Neutrophil (primary cell): Measurements from ENCODE around the genes TTLL12 and MPPED1.

- PRO-cap = unidirectional peak, minus-strand start at chr22:43187128
Observed at GRCh38 chr22:43186442-43187178, at the start of gene TTLL12. TSS of gene TTLL12 (minus strand) at chr22:43187134.

DNA sequence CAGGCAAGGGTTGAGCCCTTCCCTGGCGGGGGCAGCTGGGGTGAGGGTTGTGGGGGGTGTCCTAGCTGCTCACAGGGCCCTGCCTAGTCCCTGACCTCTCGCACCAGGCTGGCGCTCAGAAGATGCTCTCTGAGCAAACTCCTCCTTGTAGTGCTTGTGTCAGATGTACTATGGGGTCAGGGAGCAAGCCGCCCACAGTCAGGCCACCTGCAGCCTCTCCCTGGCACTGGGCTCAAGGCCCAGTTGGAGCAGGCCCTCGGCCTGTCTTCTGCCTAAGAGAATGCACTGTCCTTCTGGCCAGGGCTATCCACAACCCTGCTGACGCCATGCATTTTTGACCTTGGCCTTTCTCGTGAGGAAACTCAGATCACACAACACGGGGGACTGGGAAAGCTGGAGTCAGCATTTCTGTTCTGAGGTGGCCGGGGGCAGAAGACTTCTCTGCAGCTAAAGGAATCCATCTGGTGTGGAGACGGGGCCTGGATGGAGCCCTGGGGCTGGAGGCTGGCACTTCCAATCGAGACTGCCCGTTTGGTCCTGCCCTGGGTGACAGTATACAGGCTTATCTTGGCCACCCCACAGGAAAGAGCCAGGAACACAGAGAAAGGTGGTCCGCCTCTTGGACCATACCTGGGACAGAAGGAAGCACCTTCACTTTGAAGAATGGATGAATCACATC lies 74.0 kb upstream of the TTLL12 start:
- PRO-cap = no peak

DNA sequence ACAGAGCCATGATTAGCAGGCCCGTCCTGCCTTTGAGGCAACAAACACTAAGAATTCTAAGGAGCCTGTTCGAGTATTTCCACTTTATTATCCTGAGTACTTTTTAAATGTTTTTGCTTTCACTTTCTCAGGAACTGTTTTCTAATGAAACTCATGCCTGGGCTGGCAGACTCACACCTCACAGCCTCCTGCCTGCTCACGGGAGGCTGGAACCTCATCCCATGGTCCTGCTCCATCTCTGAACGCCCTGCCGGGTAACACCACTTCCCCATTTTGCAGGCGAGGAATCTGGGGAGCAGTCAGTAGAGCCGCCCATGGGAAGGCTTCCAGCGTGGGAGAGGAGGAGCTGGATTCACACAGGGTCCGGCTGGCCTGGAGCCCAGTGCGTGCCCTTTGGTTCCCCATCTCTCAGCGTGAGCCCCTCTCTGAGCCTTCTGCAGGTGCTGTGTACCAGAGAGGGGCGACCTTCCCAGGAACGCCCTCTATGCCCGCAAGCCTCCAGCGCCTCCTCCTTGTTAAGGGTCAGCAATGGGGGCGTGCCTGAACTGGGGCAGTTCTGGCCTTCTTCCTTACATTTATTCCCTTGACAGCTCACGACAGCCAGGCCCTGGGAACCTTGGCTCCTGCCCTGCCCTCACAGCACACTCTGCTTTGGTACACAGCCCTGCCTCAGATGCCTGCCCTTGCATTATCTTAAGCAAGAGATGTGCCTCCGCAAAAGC lies 53.5 kb downstream of the SCUBE1 start:
- PRO-cap = no peak

DNA sequence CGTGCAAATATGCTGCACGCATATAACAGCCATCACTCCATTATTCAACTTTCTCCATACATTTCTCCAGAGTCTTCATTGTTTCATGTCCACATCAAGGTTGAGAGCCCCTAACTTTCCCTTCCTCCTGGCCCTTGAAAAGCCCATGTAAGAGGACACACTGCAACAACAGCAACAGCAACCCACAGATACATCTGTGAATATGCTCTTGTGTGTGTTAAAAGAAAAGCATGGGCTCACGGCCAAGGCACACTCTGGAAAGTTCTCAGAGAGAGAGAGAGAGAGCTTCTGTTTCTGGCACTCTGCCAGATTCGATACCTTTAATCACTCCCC lies 34.0 kb upstream of the MPPED1 start:
- PRO-cap = no peak

DNA sequence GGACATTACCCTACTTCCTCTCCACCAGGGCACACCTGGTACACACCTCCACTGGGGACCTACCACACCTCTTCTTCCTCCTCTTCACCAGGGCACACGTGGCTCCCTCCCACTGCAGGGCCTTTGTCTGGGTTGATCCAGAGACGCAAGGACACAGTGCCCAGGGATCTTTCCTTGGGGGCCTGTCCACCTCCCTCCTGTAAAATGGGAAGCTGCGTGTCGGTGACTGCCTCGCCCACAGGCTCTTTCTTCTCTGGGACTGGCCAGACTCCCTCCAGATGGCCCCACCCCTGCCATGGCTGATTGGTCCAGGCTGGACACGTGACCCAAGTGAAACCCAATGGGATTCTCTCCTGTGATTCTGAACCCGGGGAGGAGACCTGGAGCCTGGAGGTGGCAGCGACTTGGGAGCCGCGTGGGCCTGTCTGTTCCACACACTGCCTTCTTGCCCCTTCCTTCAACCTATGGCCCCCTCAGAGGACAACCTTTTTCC lies 12.5 kb upstream of the MPPED1 start:
- PRO-cap = no peak

DNA sequence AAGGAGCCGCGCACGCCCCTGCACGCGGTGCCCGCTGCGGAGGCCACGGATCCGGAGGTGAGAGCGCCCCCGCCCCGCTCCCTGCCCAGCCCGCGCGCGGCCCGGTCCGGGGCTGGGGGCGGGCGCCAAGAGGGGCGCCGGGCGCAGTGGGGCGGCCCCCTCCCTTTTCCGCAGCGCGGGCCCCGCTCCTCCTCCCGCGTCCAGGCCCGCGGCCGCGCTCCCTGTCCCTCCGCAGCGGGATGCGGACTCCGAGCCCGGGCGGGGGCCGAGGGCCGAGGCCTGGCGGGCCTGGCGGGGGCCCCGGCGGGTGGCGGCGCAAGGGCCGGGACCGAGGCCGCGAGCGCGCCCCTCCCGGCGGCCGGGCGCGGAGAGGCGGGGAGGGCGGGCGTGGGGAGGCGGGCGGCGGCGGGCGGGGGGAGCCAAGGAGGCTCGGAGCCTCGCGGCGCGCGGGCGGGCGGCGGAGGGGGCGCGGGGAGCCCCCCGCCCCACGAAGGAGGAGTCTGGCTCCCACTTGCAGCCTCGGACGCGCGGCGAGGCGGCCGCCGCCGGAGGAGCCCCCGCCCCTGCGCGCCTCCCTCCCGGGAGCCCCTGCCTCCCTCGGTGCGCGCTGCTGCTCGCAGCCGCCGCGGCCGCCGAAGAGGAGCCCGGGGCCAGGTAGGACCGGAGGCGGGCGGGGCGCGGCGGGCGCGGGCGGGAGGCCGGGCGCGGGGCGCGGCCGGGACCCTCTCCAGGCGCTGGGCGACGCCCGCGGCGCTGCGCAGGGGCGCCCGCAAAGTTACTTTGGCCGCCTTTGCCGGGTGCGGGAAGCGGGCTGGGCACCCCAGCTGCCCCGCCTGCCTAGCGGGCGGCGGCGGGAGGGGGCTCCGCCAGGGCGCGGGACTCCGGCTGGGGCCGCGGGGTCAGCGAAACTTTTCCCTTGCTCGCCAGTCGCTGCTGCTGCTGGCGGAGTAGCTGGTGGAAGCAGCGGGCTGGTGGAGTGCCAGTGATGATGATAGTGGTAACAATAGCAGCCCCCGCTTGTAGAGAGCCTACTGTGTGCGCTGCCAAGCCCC lies at the start of gene MPPED1:
Gene MPPED1 (plus strand): TSS at position 510 of the 1,052 bp plus-strand sequence.
- PRO-cap = no peak

- PRO-cap = no peak
Observed at GRCh38 chr22:43829001-43829745, 17.1 kb upstream of the EFCAB6 start.

- PRO-cap = no peak
Observed at GRCh38 chr22:43829847-43830708, 18.0 kb upstream of the EFCAB6 start.

GRCh38 chr22:44024948-44025450 lies 897 bp downstream of the PARVB start:
- PRO-cap = no peak

- PRO-cap = no peak
Observed at GRCh38 chr22:44056822-44057175, 32.7 kb downstream of the PARVB start.

GRCh38 chr22:44168667-44169113 lies 12.0 kb upstream of the PARVG start:
- PRO-cap = no peak

DNA sequence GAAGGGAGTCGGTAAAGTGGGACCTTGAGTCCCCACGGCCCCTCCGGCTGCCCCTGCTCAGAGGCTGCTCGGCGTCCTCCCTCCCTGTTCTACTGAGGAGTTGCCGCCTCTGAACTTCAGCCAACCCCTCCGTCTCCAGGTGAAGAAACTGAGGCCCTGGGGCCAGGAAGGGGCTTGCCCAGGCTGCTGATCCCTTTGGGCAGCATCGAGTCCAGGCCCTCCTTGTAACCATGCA lies 1.2 kb downstream of the PARVG start:
- PRO-cap = no peak

- PRO-cap = no peak
Observed at GRCh38 chr22:44206868-44207323, 26.2 kb downstream of the PARVG start.

GRCh38 chr22:44360615-44361428 lies 48.1 kb upstream of the SHISAL1 start:
- PRO-cap = no peak

GRCh38 chr22:44455577-44456111 lies 42.4 kb downstream of the RTL6 start:
- PRO-cap = no peak

DNA sequence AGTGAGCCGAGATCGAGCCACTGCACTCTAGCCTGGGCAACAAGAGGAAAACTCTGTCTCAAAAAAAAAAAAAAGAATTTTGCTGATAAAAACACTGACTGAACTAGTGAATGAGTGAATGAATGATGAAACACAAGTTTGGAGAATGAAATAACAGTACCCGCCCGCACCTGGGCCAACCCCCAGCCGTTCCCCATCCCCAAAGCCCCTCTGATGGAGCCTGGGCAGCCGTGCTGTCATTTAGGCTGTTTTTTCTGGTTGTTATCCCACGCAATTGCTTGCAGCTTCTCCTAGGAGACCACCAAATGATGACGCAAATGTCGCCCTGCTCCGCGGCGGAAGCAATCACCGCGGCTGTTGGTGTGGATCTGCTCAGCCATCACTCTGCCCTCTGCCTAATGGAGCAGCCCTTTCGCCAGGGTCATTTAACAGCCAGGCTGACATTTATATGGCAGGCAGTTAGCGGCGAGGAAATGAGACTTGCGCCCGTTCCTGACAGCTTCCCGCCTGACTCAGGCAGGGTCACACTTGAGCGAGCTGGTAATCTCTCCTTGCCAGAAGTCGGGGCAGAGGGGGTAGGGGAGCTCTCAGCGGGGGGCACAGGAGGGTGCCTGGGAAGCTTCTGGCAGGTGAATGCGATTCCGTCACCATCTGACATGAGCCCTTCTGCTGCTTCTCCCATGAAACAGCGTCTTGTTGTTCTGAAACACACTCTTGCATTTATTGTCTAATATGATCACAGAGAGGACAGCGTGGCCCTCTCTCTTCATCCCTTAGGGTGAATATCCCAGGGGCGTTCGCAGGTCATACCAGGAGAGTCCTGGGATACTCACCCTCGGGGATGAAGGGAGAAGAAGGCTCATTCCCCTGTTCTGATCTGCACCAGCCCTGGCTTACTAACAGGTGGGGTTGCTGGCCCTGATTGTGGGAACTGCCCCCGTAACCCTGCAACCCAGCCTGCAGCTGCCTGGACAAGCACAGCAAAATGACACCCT lies 97.9 kb upstream of the RTL6 start:
- PRO-cap = no peak

DNA sequence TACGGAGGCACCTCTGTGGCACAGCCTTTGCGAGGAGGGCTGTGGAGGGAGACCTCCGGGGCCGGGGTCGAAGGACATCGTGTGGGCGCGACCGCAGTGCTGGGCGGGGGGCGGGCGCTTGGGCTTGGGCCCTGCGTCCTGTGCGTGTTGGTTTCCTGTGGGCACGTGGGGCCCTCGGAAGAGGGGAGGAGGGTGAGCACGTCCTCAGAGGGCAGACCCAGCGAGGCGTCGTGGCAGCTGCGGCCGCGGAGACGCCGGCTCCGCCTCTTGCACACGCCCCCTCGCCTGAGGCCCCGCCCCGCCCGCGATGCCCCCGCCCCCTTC lies 222 bp upstream of the PRR5 start:
- PRO-cap = no peak

DNA sequence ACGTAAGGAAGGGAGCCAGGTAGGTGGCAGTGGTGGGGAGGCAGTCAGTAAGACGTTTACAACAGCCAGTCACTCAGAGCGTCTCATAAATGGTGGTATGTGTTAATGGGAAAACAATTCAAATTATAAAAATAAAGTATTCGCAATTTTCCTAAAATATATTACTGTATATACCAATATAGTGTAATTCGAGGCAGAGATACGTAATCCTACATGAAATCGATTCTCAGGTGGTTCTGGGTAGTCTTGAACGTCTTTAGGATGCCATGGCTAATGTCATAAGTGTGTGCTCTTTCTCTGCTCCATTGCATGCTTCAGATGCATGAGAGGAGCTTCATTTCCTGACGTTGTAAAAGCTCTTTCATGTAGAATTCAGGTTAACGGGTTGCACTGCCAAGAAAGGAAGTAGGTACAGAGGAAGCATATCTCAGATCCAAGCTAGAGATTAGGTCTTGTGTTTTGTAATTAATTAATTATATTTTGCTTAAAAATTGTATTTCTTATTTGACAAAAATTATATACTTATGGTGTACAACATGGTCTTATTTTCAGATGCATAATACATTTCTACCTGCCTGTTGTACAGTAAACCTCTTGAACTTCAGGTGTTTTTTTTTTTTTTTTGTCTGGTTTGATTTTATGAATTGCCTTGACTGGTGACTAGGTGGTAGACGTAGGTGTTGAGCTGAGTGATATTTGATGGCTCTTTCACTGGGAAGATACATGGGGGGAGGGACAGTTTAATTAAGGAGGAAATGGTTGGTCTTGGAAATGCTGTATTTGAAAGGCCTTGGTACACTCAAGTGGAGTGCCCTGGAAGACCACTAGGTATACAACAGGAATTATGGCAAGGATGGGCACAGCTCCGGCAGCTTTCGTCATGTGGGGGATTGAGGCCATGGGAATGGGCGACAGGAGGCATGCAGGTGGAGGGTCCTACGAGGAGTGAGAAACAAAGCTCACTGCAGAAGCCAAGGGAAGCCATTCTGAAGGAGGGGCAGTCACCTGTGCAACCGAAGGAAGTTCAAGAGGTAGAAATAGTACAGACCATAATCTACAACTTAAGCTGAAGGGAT lies 9.3 kb downstream of the NUP50 start:
- PRO-cap = no peak

DNA sequence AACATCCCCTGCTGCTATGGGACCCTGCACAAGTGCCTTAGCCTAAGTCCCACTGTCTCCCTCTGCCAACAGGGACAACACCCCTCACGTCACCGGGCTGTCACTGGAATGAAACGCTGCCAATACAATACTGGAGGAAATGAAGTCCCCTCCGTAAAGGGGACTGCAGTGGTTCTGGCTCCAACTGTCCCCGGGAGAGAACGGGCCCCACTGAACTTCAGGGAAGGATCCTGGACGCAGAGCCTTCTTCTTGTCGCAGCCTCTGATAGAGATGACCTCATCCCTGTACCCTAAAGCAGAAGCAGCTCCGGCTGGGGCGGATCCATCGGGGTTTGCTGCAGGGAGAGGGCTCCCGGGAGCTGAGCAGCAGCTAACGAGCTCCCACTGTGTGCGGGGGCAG lies 13.2 kb downstream of the KIAA0930 start:
- PRO-cap = no peak

GRCh38 chr22:45317559-45318178 lies 7.9 kb downstream of the FAM118A start:
- PRO-cap = no peak